Suprapubic skin (tissue), 4 donors: ENCODE measurements around the genes ENO3, ZFP3, TEKT1 and RNASEK.

DNA sequence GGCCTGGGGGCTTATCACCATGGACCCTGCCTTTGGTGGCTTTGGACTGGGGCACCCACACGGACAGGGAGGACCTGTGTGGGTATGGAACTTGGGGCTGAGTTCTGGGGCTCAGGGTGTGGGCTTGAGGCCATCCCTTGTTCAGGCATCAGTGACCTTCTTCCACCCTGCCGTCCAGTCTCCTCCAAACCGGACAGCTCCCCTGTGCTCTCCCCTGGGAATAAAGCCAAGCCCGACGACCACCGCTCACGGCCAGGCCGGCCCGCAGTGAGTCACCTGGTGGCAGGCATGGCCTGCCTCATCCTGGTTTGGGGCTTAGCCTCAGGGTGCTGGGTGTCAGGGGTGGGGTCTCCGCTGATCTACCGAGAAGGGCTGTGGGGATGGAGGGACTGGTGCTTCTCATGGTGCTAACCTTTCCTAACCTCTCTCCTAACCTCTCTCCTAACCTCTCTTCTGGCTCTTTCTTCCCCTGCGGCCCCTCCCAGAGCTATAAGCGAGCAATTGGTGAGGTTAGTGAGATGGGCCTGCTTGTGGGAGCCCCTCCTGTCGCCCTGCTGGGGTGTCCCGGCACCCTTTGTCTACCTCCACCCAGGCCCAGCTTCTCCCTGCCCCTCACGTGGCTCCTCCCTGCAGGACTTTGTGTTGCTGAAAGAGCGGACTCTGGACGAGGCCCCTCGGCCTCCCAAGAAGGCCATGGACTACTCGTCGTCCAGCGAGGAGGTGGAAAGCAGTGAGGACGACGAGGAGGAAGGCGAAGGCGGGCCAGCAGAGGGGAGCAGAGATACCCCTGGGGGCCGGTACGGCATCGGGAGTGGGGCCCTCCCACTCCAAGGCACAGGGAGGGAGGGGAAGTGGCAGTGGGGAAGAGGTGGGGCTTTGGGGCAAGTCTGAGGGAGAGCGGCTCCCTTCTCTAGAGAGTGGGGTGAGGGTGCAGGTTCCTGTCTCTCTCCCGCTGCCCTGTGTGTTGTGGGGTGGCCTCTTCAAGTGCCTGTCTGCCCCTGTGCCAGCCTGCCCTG lies 6.2 kb upstream of the C17orf107 start:
- PRO-cap: no peak
- RAMPAGE, long total RNA, 4 experiments: no peak in any of the 4 experiments

DNA sequence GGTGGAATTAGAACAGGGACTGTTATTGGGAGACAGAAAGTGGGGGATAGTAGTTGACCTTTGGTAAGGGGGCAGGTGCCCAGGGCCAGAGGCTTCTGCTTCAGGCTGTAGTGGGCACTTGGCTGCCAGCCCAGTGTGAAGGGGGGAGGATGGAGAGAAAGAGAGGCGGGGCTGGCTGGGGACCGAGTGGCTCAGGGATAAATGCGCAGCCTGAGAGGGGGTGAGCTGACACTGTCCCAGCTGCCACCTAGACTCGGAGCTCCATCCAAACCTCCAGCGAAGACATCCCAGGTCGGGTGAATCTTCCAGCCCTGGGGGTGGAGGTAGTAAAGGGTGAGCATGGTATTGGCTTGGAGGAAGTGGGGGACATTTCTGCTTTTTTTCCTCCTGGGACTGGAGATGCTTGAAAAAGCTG lies at the start of gene ENO3:
TSS of gene ENO3 (plus strand) at position 228 of the 415 bp plus-strand sequence.
- PRO-cap: no peak
- RAMPAGE, long total RNA, 4 experiments: no peak in any of the 4 experiments

DNA sequence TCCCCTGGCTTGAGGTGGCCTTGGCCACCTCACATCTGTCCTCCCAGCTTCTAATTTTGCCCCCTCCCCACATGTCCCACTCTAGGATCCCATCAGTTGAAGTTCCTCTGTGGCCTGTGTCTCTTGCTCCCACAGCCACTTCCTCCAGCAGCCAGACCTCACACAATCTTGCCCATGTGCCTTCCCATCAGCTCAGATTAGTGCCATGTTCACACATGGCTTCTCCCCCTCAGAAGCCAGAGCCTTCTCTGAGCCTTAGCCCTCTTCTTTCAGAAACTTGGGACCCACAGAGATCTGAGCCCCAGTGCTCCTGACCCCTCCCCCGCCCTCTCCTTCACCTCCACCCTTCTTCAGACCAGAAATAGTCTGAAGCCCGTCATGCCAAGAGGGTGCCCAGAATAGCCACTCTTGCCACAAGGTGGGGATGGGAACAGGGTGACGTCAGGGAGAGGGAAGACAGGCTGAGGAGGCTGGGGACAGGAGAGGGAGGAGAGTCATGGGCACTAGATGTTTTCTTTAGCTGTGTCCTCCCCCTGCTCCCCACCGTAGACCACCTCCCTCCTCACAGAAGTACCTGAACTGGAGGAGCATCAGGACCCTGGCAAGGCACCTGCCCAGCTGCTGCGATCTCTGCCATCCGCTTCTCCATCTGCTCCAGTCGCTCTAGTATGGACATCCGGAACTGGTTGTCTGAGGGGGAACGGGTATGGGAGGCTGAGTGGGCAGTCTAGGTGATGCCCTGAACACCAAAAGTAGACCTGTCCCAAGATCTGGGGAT lies 6.4 kb upstream of the SPAG7 start:
- PRO-cap: no peak
- RAMPAGE, long total RNA, 4 experiments: no peak in any of the 4 experiments

DNA sequence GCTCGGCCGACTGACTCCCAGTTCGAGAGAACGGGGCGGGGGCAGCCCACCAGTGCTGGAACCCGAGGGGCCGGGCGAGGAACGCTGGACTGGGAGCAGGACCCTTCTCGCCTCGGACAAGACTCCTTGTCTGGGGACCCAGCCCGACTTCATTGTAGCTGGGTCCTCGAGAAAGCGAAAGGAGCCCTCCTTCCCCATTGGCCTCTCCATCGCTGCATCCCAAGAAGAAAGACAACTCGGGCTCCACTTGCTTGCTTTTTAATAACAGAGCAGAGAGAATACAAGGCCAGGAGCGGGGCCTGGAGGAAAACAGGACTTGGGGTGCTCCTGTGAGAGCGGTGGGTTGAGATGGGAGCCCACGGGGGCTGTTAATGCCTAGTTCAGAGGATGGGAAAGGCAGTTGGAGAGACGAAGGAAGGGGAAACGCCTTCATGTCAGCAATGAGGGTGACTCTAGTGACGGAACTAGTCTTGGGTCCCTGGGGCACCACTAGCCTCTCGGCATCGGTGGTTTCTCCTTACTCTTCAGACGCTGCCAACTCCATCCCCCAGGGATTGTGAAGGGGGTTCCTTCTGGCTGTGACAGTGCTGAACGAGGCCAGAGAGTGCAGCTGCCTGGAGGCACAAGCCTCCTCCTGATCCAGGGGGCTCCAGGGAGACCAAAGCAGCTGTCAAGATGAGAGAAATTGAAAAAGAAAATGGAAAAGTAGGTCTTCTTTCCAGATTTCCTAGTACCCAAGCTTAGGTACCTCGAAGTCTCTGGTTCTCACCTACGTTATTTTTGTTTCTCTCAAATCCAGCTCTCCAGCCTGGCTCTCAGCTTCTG lies 625 bp upstream of the CAMTA2 start:
- PRO-cap: no peak
- RAMPAGE, long total RNA, 4 experiments: start-site peak on the plus strand in 1 of 4 experiments, centred at position 223 of the sequence, 15 reads per replicate

DNA sequence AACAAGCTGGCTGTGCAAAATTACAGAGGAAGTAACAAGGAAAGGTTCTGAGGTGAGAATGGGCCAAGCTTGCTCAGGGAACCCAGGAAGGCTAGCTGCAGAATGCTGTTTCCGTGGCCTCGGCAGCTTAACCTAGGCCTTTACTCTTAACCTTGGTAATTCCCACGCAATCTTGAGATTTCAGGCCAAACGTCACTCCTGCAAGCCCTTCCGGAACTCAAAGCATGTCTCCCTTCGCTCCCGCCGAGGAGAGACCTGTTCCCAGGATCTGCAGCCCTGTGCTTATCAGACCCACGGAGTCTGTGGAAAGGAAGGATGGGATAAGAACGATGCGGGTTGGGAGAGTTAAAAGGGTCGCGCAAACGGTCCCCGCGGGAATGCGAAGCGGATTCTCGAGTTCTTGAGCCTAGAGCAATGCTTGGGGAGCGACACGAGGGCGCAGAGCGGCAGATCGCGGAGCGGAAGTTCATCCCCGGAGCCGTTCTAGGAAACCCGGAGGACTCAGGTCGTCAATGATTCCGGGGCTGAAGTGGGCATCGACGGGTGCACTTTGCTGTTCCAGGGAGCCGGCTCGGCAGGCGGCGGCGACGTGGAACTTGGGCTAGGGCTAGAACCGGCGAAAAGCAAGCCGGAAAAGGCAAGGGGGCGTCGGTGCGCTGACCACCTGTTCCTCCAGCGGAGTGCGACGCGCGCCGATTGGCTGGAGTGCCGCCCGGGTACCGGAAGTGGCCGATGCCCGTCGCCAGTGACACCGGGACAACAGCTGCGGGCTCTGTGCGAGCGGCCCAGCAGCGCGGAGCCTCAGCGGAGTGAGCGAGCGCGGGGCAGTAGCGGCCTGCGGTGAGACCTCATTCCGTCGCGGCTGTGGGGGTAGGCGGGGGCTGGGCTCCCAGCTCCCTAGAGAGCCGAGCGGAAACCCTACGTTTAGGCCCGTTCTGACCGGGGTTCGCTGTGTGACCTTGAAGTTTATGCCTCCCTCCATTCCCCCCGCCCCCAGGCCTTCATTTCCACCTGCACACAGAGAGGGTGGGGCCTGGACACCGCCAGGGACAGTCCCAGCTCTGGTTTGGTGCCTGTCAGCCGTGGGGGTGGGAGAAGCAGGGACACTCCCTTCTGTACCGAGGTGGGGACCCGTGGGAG lies at the start of gene ZFP3:
TSS of gene ZFP3 (plus strand) at position 732 of the 1,140 bp plus-strand sequence.
- PRO-cap: unidirectional peak, plus-strand start at position 515 of the sequence; bidirectional peak, plus-strand start at position 745 of the sequence, minus-strand start at position 625 of the sequence
- RAMPAGE, long total RNA, 4 experiments: start-site peak on the plus strand in 4 of 4 experiments, centred at positions 736 to 779 of the sequence, 15 to 196 reads per replicate

- PRO-cap: no peak
- RAMPAGE, long total RNA, 4 experiments: no peak in any of the 4 experiments
Observed at GRCh38 chr17:5433660-5434029, 5.3 kb downstream of the C1QBP start.

GRCh38 chr17:5541526-5542274 lies 40.9 kb upstream of the ENSG00000286190 start:
- PRO-cap: no peak
- RAMPAGE, long total RNA, 4 experiments: no peak in any of the 4 experiments

DNA sequence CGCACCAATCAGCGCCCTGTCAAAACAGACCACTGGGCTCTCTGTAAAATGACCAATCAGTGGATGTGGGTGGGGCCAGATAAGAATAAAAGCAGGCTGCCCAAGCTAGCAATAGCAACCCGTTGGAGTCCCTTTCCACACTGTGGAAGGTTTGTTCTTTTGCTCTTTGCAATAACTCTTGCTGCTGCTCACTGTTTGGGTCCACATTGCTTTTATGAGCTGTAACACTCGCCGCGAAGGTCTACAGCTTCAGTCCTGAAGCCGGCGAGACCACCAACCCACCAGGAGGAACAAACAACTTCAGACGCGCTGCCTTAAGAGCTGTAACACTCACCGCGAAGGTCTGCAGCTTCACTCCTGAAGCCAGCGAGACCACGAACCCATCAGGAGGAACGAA lies 187.8 kb upstream of the NLRP1 start:
- PRO-cap: no peak
- RAMPAGE, long total RNA, 4 experiments: start-site peak on the plus strand in 1 of 4 experiments, centred at position 114 of the sequence, 6 reads per replicate

GRCh38 chr17:6231684-6232521 lies 161.7 kb downstream of the WSCD1 start:
- PRO-cap: no peak
- RAMPAGE, long total RNA, 4 experiments: no peak in any of the 4 experiments

DNA sequence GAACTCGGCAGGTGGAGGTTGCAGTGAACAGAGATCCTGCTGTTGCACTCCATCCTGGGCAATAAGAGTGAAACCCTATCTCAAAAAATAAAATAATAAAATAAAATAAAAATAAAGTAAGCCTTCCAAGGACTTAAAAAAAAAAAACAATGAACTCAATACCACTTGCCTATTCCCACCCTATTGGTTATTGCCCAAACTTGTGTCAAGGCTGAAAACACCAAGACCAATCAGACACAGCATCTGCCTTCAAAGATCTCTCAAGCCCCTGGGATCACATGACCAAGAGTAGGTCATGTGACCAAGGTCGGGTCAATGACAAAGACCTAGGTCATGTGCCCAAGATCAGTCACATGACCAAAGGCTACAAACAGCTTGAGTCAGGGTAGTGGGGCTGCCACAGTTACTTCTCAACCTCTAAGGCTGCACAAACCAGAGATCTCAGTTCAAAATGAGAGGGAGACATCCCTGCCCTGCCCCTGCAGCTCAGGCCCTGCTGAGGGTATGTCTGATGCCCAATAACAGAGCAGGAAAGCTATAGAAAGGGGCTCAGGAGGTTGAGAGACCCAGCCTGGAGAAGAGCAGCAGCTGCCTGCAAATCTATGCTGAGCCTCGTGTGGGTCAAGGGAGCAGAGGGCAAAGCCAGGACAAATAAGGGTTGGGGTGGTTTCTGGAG lies 48.7 kb downstream of the PIMREG start:
- PRO-cap: no peak
- RAMPAGE, long total RNA, 4 experiments: no peak in any of the 4 experiments

DNA sequence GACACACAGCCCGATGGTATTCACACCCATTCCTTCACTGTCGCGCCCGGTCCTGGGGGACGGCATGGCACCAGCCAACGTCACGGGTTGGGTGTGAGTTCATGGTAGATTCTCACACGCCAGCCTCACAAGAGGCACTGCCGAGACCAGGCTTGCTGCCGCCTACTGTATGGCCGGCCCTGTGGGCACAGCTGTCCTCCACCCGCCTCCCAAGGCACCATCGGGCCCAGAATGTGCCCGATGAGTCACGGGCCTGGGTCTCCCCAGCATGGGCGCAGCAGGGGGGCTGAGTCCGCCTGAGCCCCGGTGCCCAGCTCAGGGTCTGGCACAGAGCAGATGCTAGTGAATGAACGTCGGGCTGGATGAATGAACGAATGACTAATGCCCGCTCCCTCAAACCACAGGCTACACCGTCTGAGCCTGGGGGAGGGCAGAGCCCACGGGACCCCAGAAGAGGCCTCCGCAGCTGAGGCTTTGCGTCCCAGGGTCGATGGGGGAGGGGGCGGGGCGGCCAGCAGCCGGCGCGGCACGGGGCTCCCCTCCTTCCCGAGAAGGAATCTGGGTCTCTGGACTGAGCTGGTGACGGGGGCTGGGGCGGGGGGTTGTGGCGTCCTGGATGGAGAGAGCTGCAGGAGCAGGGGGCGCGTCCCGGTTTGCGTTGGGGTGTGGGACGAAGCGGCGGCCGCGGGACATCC lies 859 bp downstream of the PITPNM3 start:
- PRO-cap: bidirectional peak, plus-strand start at position 137 of the sequence, minus-strand start at position 139 of the sequence
- RAMPAGE, long total RNA, 4 experiments: no peak in any of the 4 experiments

DNA sequence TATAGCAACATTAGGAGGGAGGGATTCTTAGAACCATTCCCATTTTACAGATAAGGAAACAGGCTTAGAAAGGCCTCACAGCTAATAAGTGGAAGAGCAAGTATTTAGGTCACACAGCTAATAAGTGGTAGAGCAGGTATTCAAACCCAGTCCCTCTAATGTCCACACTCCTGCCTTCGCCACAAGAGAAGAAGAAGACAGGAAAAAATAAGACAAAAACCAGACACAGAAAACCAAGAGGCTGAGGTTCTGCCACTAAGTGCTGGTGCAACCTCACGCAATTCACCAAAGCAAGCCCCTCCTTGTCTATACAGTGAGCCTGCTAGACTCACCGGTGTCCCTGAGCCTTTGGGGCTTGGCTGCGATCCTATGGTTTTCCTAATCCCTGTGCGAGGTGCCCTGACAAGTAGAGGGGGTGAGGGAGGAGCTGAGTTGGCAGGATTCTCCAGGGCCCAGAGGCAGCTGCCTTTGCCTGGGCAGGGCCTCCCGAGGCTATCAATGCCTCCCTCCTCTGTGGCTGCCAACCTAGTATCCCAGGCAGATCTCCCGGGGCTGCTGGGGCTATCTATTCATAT lies 11.0 kb upstream of the PITPNM3 start:
- PRO-cap: no peak
- RAMPAGE, long total RNA, 4 experiments: no peak in any of the 4 experiments

DNA sequence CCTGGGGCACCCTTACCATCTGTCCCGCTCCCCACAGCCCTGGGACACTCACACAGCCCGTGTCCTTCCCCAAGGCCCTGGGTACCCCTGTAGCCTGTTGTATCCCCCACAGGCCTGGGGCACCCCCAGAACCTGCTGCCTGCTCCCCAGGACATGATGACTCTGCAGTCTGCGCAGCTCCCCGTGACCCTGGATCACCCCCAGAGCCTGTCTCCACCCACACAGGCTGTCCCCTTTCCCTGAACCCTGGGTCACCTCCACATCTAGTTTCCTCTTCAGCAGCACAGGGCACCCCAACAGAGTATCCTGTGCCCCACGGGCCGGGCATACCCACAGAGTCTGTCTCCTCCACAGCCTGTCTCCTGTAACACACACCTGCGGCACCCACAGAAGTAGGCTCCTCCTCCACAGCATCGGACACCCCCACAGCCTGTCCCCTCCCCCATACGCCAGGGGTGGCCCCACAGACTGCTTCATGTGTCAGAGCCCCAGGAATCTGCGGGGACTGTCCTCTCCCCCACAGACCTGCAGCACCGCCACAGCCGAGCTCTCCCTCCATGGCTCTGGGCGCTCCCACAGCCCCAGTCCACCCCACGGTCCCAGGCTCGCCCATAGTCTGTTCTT lies 1.6 kb downstream of the KIAA0753 start:
- PRO-cap: no peak
- RAMPAGE, long total RNA, 4 experiments: no peak in any of the 4 experiments

DNA sequence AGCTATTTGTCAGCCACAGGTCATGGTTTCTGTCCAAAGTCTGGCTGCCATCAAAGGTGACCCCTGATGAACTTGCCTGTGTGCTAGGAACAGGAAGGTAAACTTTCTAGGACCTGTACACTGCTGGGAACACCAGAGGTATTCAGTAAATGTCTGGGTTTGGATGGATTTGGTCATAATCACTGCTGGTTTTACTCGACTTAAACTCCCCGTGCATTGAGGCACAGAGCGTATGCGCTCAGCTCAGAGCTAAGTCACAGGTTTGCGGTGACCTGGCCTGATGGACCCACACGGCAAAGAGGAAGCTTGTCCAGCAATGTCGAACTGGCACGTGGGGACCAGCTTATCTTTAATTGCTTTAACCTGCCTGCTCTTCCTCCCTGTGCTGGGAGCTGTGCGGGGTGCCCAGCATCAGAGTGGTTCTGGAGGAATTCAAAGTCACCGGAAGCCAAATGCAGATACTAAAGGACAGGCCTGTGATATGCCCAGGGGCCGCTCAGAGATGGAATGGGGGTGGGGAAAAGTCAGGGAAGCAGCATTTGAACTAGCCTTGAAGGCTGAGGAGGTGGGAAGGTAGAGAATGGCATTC lies 12.9 kb downstream of the SLC13A5 start:
- PRO-cap: no peak
- RAMPAGE, long total RNA, 4 experiments: no peak in any of the 4 experiments

DNA sequence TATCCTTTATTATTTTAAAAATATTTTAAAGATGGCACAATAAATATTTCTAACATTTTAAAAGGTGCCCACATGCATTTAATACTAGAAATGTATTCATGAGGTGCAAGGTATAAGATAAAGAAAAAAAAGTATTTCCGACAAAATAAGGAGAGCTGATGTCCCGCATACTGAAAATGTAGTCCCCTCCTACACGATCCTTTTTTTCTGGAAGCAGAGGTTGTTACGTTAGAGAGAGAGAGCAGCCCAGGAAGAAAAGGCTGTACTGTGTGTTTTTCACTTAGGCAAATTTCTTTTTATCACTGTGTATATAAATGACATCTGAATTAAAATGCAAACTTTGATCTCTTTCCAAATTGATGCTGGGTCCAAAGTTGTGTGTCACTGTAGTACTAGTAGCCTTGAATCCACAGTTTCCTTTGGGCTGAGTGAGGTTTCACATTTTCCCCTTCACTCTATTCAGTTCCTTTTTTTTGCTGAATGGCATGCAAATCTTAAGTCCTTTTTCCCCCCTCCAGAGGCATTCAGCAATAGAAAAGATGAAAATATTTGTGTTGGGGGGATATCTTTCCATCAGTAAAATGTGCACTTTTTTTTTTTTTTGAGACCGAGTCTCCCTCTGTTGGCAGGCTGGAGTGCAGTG lies 7.6 kb upstream of the SLC13A5 start:
- PRO-cap: no peak
- RAMPAGE, long total RNA, 4 experiments: no peak in any of the 4 experiments

GRCh38 chr17:6795936-6796826 lies 20.2 kb downstream of the FBXO39 start:
- PRO-cap: no peak
- RAMPAGE, long total RNA, 4 experiments: no peak in any of the 4 experiments

- PRO-cap: no peak
- RAMPAGE, long total RNA, 4 experiments: no peak in any of the 4 experiments
Observed at GRCh38 chr17:6797869-6798549, 22.0 kb downstream of the FBXO39 start.

DNA sequence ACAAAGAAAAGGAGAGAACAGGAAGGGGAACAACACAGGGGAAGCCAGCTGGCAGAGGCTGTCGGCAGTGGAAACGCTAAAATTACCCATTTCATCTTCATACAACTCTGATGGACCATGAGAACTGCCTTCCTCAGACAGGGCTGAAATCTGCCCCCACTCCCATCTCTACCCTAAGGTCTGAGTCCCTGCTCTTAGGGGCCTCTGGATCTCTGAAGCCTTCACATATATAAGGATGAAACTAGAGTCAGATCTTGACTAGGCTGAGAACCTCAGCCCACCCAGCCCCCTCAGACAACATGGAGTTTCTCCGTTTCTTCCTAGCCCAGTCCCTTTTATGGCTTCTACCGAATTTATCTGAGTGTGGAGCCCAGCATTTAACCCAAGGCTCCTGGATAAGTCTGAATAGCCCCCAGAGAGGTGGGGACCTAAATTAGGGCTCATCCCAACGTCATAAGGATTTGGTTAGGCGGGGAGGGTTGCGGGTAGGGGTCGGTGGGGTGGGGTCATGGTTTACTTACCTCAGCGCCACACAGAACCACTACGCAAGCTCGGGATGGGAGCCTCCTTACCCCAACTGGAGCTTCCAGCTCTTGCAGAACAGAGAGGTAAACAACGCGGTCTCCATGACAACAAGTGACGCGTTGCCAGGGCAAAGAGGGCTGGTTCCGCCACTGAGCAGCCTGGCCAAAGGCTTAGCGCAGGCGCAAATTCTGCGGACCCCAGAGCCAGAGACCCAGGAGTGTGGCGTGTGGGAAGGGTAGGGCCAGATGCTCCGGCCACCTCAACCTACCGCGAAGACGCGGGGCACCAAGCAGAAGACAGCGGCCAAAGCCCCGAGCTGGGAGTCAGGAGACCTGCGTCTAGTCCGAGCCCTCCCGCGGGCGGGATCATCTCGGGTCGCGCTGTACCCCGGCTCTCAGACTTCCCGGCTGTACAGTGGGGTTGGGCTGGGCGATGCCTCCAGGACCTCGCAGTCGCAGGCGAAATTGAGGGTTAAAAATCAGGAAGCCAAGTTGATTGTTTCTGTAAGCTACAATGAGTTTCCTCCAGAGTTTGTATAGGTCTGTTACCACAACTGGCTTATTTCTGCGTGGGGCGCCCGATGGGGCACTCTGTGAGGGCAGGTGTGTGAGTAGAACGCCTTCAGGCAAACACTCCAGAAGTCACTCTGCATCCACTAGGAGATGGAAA lies at the start of gene TEKT1:
TSS of gene TEKT1 (minus strand) at position 602 of the 1,194 bp plus-strand sequence.
- PRO-cap: no peak
- RAMPAGE, long total RNA, 4 experiments: no peak in any of the 4 experiments

GRCh38 chr17:7012163-7012835 lies at the start of gene RNASEK:
TSS of gene RNASEK (plus strand) at chr17:7012624.
- PRO-cap: bidirectional peak, plus-strand start at chr17:7012396, minus-strand start at chr17:7012303; bidirectional peak, plus-strand start at chr17:7012644, minus-strand start at chr17:7012530
- RAMPAGE, long total RNA, 4 experiments: start-site peak on the plus strand in 4 of 4 experiments, at chr17:7012463-7012686 at its widest, 735 to 3,347 reads per replicate; start-site peak on the minus strand in 4 of 4 experiments, at chr17:7012319-7012352 at its widest, 15 to 121 reads per replicate

DNA sequence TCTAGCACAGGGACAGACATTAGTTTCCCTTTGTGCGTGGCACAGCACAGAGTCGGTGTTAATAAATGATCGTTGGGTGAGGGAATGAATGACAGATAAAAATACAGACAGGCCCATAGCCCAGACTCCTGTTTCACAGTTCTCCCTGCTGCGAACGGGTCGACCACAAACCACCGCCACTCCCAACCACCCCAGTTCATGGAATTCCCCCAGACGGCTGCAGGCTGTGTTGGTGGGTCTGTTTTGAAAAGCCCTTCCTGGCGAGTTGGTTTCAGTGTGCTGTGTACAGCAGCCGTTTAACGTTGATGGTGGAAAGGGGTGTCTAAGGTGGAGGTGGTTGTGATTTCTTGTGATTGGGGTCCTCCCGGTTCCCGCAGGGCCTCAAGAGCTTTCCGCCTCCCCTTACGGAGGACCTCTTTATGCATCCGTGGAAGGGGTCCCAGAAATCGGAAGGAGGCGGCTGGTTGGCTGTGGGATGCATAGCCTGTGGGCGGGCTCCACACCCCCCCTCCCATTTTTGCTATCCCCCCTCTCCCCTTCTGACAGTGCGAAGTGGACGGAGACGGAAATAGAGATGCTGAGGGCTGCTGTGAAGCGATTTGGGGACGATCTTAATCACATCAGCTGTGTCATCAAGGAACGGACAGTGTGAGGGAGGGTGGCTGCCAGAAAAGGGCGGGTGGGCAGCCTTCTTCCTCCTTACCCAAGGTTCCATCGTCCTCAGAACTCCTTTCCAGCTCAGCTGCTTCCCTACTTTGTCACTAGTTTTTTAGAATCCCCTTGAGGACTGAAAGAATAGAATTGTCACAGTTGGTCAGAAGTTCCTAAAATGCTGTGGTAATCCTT lies 869 bp downstream of the C17orf49 start:
- PRO-cap: no peak
- RAMPAGE, long total RNA, 4 experiments: no peak in any of the 4 experiments